ENCODE measurements around the genes KCNQ5 and KHDC3L.

- PRO-cap, 4 experiments: no peak in any of the 4 experiments
- RAMPAGE, long total RNA, 2 experiments: no peak in any of the 2 experiments
Measured at GRCh38 chr6:69813431-69814075, 16.7 kb upstream of the LMBRD1 start.

DNA sequence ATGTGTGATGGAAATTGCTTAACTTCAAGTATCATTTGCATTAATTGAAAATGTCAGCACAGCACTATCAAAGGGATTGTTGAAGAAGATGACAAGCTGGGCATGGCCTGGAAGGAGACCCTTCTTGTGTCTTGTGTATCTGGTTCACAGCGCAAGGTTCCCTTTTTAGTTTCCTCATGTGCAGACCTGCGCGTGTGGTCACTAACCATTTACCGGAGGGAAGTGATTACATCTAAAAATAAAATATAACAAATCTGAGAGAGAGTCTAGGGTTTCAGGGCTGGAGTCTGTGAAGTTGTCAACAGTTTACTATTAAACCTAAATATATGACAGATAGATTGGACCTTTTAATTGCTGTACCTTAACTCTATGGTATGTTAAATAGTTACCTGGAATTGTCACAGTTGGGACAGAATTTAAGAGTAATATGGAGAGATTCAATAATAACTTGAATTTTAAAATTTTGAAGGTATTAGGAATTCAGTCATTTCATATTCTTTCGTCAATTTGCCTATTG, 15.5 kb downstream of the COL19A1 start:
- PRO-cap, 4 experiments: no peak in any of the 4 experiments
- RAMPAGE, long total RNA, 2 experiments: no peak in any of the 2 experiments

DNA sequence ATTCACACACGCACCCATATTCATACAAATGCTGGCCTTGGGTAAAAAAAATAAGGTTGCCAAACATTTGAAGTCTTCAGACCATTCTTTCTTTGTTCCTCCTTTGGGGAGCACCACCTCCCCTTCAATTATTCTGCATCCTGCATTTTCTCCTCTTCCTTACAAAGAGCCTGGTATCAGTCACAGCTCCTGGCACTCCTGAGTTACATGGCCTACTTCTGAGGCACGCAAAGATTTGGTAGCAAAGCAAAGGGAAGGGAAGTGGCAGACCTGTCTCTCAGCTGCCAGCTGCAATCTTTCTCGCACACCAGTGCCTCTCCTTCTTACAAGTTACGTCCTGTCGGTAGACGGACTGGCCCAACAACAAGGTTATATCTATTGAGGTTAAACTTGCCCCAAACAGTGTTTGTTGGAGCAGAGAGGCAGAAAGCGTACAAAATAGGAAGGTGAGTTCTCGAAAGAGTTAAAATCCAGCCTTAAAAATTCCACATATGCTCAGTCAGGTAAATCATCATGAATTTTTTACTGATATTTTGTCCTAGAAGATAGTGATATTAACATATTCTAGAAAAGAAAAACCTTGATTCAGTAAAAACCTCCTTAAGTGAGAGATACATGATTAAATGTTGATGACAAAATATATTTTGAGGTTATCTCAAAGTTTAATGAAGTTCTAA, 15.9 kb upstream of the FAM135A start:
- PRO-cap, 4 experiments: no peak in any of the 4 experiments
- RAMPAGE, long total RNA, 2 experiments: no peak in any of the 2 experiments

- PRO-cap, 4 experiments: no peak in any of the 4 experiments
- RAMPAGE, long total RNA, 2 experiments: no peak in any of the 2 experiments
Measured at GRCh38 chr6:71289865-71290074, 1.2 kb downstream of the OGFRL1 start.

DNA sequence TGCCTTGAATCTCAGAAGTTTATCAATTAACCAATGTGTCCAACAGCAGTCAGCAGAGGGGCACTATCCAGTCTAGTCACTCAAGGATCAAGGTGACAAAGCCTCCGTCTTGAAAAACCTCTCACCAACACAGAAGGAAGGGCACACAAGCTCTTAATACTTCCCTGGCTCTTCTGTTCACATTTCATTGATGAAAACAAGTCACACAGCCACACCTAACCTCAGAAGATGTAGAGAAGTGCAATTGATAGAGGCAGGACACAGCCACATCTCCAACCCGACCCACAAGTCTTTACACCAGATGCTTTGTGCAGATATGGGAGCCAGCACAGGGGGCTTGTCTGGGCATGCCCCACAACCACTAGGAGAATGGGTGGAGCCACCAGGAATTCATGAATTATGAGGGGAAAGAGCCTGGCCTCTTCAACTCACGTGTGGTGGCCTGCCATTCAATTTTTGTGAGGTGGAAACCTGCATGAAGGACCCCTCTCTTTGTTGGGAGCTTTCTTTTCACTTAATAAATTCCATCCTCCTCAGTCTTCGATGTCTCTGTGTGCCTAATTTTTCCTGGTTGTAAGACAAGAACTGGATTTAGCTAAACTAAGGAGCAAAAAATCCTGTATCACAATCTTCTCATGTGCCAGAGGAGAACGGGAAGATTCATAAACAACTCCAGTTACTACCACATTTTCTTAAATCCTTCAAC, 79.1 kb downstream of the OGFRL1 start:
- PRO-cap, 4 experiments: no peak in any of the 4 experiments
- RAMPAGE, long total RNA, 2 experiments: no peak in any of the 2 experiments

DNA sequence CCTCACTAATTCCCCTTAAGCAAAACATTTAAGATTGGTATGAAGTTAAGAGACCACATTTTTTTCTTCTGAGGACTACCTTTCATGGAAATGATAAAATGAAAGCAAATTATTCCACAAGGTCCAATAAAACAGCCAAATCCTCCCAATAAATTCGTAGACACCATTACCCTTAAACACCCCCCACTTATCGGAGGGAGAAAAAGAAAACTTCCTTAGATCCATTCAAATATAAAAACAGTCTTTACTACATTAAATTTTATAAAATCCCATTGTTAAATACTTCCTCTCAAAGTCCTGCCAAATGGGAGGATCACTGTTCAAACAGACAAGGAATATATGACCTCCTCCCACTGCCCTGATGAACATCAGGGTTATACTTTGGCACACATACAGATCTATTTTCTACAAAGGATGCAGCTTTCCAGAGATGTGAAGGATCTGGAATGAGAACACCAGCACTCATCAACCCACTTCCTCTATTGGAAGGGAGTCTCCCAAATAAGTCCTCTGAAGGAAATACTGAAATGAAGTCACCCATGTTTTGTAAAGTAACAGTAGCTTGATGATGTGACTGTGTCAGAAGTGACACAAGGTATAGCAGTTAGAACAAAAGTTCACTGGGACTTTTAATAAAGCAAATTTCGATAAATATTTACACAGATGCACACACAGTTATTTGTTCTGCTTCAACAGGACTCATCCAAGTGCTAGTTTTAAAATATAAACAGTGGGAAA, 104.7 kb downstream of the OGFRL1 start:
- PRO-cap, 4 experiments: no peak in any of the 4 experiments
- RAMPAGE, long total RNA, 2 experiments: no peak in any of the 2 experiments

GRCh38 chr6:71411806-71413154, 123.7 kb downstream of the OGFRL1 start:
- PRO-cap, 4 experiments: no peak in any of the 4 experiments
- RAMPAGE, long total RNA, 2 experiments: no peak in any of the 2 experiments

DNA sequence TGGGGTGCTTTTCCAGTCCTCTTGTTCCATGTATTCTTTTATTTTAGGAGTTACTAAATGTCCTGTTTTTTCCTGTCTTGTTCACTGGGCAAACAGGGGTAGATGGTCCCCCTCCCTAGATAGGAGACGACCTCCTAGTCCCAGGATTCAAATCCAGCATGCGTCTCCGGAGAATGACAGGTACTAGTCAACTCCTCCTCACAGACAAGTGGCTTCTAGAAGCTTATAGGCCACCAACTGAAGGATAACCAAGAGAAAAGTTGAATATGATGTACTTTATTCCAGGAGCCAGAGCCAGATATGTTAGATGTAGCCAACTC, 347.7 kb upstream of the KCNQ5 start:
- PRO-cap, 4 experiments: peak in 3 of 4 experiments; most common minus-strand start position 147 of the sequence (in 3)
- RAMPAGE, long total RNA, 2 experiments: no peak in any of the 2 experiments

GRCh38 chr6:72621950-72622722, at the start of gene KCNQ5:
Gene KCNQ5, plus strand, starts transcription at chr6:72622064.
- PRO-cap, 4 experiments: no peak in any of the 4 experiments
- RAMPAGE, long total RNA, 2 experiments: no peak in any of the 2 experiments

DNA sequence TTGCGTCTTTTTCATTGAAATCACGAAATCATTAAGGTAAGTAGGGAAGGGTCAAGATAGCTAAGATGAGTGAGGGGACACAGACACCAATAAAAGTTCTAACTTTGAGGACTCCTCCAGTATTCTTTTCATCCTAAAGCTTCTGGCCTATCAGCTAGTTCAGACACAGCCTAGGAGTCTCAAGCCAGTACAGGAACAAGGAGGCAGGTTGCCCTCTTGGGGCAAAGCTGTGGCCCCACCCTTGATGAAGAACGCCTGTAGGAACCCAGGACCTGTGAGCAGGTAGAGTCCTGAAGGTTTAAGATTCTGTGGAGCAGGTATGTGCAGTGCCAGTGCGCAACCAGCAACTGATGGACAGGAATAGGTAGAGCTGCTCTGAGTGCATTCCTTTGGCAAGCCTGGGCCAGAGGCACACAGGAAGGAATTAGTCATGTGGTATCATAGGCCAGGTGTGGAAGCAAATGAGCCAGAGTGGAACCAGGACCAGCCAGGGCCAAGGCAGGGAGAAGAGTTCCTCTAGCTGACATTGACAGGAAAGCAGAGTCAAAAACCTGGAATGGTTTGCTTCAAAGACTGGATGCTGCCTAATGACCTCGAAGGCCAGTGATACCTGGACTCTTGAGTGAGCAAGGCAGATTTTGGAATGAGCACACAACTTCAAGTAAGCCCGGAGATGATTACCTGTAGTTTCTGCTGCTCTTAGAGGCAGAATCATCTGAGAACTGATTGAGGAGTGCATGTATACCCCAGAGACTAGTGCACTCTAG, 1.4 kb upstream of the KHDC1 start:
- PRO-cap, 4 experiments: no peak in any of the 4 experiments
- RAMPAGE, long total RNA, 2 experiments: no peak in any of the 2 experiments

DNA sequence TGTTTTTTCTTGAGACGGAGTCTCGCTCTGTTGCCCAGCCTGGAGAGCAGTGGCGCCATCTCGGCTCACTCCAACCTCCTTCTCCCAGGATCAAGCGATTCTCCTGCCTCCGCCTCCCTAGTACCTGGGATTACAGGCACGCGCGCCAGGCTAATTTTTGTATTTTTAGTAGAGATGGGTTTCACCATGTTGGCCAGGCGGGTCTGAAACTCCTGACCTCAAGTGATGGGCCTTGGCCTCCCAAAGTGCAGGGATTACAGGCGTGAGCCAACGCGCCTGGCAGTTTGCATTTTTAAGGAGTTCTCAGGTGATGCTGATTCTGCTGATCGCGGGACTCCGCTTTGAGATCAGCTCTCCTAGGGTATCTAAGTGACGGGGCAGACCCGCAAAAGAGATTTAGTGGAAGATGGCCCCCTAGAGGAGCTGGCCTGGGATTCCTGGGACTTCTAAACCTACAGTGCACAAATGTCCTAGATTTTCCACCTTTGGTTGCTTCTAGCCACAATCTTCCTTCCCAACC, 45.2 kb downstream of the DPPA5 start:
- PRO-cap, 4 experiments: no peak in any of the 4 experiments
- RAMPAGE, long total RNA, 2 experiments: no peak in any of the 2 experiments

- PRO-cap, 4 experiments: no peak in any of the 4 experiments
- RAMPAGE, long total RNA, 2 experiments: no peak in any of the 2 experiments
Measured at GRCh38 chr6:73362453-73362802, at the start of gene KHDC3L. Gene KHDC3L, plus strand, starts transcription at chr6:73362658.

- PRO-cap, 4 experiments: peak in 4 of 4 experiments; most common plus-strand start chr6:73521518 (in 2); most common minus-strand start chr6:73521792 (in 4)
- RAMPAGE, long total RNA, 2 experiments: start-site peak on the minus strand in 2 of 2 experiments, at chr6:73521539-73521634 at its widest, 32 to 185 reads per replicate
Measured at GRCh38 chr6:73521444-73522080, 730 bp upstream of the EEF1A1 start.

DNA sequence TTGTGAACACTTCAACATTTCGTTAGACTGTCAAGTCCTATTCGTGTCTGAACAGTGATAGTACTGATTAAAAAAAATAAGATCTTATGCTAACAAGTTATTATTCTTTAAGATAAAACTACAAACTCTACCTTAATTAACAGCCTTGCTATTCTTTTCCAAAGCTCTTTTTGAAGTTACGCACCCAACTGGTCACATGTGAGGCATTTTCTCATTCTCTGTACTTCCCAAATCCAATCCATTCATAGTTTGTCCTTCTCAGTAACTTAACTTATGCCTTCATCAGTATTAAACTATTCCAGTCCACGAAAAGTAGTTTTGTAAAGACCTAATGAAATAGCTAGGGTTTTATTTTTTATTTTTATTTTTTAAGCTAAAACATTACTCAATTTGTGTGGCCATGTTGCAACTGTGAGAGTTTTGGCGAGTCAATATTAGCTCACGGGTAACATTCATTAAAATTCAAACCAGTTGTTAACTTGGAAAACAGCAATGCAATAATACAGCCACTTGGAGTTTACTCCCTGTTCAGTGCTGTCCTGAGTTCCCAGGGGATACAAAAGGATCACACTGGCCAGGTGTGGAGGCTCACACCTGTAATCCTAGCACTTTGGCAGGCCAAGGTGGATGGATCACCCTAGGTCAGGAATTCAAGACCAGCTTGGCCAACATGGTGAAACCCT, 27.8 kb upstream of the EEF1A1 start:
- PRO-cap, 4 experiments: peak in 4 of 4 experiments; most common plus-strand start position 527 of the sequence (in 4); most common minus-strand start position 172 of the sequence (in 2)
- RAMPAGE, long total RNA, 2 experiments: no peak in any of the 2 experiments

GRCh38 chr6:73654750-73655244, 1.0 kb upstream of the SLC17A5 start:
- PRO-cap, 4 experiments: peak in 3 of 4 experiments; most common minus-strand start chr6:73654990 (in 2)
- RAMPAGE, long total RNA, 2 experiments: no peak in any of the 2 experiments

DNA sequence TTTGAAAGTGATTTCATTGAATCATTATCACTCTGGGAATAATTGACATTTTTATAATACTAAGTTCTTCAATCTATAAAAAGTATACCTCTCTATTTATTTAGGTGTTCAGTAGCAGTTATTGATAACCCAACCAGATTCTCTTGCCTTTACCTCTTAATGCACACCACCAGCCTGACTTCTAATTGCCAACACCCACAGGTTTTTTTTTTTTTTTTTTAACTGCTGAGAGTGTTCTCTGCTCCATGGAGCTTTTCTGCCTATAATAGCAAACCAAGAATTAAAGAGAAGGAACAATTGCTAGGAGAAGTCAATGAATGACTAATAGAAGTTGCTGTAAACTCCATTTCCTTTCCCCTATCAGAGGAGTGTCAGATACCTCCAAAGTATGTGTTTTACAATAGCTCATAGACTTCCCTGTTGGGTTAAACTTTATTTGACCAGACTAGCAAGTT, 707.6 kb downstream of the COL12A1 start:
- PRO-cap, 4 experiments: no peak in any of the 4 experiments
- RAMPAGE, long total RNA, 2 experiments: no peak in any of the 2 experiments

GRCh38 chr6:74606854-74607151, 599.0 kb downstream of the COL12A1 start:
- PRO-cap, 4 experiments: no peak in any of the 4 experiments
- RAMPAGE, long total RNA, 2 experiments: no peak in any of the 2 experiments

GRCh38 chr6:75180832-75181292, 25.0 kb downstream of the COL12A1 start:
- PRO-cap, 4 experiments: no peak in any of the 4 experiments
- RAMPAGE, long total RNA, 2 experiments: no peak in any of the 2 experiments

- PRO-cap, 4 experiments: no peak in any of the 4 experiments
- RAMPAGE, long total RNA, 2 experiments: no peak in any of the 2 experiments
Measured at GRCh38 chr6:75201807-75202067, 4.1 kb downstream of the COL12A1 start.

GRCh38 chr6:75306227-75306577, 21.6 kb upstream of the TMEM30A start:
- PRO-cap, 4 experiments: no peak in any of the 4 experiments
- RAMPAGE, long total RNA, 2 experiments: no peak in any of the 2 experiments